ENCODE results near the genes CFAP107, PRAMEF27, HNRNPCL4 and PRAMEF5.

- PRO-cap, 2 experiments = no peak in any of the 2 experiments
Observed at GRCh38 chr1:11157415-11157755, 31.8 kb upstream of the ANGPTL7 start.

DNA sequence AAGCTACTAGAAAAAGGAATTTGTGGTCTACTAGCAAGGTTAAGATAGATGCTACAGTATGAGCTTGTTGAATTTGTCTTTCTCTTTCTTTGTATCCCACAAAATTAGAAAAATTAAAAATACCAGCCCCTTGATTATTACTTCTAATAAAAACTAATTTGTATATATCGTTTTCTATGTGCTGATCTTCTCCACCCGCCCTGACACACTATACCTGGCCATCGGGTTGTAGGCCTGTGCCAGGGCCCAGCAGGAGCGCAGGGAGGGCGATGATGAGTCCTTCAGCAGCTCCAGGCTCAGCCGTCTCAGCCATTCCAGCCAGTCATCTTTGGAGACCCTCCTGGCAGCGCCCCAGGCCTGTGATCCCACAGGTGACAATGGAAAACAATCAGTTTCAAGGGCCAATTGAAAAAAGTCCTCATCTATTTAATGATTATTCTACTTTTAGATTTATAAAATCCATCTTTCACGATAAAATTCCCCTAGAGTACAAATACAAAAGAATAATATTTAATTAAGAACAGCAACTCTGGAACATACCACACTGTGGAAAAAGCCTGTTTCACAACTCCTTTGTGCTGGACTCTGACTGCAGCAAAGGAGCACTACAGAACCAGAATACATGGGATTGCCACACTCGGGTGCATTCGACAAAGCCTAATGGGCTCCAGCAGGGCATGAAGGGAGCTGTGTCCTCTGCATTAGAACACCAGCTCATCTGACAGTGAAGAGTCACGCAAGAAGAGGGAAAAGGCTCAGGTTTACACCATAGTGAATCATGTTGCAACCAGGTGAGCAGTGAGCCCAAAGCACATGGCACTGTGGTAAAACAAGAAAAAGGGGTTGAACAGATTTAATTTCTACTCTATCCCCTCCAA is 15.4 kb downstream of the ANGPTL7 start:
- PRO-cap, 2 experiments = no peak in any of the 2 experiments

DNA sequence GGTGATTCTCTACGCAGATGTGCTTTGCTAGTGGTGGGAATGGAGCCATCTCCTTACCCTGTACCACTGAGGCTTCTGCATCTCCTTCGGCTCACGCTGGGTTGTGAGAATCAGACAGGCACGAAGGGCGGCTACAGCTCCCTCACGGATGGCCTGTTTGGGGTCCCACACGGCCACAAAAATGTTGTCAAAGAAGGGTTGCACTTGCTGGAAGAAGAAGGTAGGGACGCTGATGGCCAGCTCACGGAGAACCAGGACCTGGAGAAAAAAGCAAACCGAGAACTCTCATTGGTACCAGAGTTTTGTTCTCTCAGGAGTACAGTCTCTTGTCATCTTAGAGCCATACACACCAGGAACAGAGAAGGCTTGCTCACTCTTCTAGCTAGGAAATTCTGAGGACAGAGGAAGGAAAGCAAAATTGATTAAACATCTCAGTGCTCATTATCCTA is 6.4 kb downstream of the MTOR start:
- PRO-cap, 2 experiments = no peak in any of the 2 experiments

GRCh38 chr1:11648738-11649554 is 5.3 kb downstream of the FBXO2 start:
- PRO-cap, 2 experiments = no peak in any of the 2 experiments

GRCh38 chr1:11802955-11803384 is 2.8 kb downstream of the MTHFR start:
- PRO-cap, 2 experiments = no peak in any of the 2 experiments

DNA sequence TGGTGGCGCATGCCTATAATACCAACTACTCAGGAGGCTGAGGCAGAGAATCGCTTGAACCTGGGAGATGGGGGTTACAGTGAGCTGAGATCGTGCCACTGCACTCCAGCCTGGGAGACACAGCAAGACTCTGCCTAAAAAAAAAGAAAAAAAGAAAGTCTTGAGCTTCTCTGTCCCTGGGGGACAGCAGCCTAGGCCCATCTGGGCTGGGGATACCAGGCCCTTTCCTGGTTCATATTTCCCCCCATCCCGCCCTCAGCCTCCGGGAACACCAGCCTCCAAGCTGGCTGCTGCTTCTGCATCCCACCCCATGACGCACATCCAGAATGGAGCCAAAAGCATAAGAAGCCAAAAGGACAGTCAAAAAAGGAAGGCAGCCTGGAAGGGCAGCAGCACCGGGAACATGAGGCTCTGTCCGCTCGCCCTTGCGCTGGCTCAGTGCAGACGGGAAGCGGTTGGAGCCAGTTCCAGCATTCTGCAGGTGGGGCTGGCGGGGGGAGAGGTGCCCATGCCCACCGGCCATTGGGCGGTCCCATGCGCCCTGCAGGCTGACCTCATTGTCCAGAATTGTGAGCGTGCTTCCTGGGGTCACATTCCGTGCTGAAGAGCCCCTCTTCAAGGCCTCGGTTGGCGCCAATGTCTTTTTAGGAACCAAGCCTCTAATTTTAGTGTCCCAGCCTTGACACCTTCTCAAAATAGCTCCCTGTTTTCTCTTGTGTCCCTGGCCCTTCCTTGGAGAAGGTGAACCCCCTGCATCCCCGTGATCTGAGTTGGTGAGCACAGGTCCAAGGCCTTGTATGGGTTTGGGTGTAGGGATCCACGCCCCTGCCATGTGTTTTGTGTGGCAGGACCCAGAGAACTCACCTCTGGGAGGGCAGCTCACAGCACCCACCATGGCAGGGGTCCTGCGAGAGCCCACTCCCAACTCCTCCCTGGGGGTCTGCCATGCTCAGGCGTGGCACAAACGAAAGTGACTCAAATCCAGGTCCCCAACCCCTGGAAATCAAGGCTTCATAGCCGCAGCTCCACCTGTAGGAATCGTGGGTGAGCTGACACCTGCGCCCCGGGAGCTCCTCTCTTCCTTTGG is 28.4 kb upstream of the NPPB start:
- PRO-cap, 2 experiments = no peak in any of the 2 experiments

- PRO-cap, 2 experiments = peak in 1 of 2 experiments; most common plus-strand start chr1:11908217 (in 1)
Observed at GRCh38 chr1:11907964-11908914, 18.0 kb downstream of the KIAA2013 start.

GRCh38 chr1:12181294-12181763 is 14.5 kb downstream of the TNFRSF1B start:
- PRO-cap, 2 experiments = no peak in any of the 2 experiments

GRCh38 chr1:12237955-12238154 is 8.0 kb downstream of the VPS13D start:
- PRO-cap, 2 experiments = no peak in any of the 2 experiments

DNA sequence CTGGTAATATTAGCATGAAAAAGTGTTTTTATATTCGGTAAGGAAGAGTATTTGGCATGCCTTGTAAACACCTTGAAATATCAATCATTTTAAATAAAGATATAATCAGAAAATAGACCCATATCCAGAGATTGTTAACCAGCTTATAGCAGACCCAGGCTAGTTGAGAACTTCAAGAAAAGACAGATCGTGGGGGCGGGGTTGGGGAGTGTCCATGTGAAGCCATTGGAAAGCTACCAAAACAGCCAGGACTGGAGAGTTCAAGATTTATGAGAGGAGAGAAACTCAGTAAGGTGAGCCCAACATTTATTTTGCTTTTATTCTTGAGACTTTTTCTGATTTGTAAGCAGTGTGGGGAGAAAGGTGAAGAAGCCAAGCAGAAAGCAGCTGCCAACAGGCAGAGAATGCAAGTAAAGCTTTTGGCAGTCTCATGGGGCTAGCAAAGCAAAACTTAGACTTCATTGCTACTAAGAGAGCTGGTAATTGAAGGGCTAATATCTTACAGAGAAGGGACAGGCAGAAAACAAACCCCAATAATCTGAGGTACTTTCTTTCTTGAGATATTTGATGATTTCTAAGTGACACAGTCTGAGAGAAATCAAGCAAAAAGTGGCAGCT is 179.9 kb downstream of the VPS13D start:
- PRO-cap, 2 experiments = no peak in any of the 2 experiments

DNA sequence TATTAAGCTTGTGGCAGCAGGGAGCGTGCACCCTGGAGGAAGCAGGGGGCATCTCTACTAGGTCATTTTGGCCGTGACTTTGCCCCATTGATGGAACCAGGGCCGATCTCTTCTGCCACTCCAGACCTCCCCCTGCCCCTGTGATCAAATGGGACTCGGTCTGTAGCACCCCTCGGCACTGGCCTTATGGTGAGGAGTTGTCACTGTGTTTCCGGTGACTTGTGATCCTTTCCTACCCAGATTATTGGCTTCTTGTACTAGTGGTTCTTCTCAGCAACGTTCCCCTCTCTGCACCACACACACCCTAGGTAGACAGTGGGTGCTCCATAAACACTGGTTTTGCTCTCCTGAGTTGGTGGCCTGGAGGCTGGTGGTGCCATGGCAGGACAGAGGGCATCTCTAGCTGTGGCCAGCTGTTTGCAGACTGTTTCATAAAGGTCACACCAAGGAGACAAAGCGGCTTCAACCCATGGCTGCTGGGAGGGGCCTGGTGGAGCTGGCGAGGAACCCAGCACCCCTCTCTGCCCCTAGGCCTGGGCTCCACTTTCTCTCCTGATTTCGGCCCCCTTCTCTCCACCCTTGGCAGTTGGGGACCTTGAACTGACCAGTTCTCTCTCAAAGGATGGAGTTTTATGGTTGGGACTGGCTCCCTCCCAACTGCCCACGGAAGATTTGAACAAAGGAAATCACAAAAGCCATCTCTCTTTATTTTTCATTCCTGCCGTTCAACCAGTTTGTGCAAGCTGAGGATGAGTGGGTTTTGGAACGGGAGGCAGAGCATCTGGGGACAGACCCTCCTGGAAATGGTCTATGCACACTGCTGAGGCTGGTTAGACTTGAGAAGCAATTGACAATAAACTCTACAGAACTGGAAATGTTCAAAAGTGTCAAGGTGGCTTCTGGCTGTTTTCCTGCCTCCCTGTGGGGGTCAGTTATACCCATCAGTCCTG is 50.5 kb downstream of the DHRS3 start:
- PRO-cap, 2 experiments = no peak in any of the 2 experiments

DNA sequence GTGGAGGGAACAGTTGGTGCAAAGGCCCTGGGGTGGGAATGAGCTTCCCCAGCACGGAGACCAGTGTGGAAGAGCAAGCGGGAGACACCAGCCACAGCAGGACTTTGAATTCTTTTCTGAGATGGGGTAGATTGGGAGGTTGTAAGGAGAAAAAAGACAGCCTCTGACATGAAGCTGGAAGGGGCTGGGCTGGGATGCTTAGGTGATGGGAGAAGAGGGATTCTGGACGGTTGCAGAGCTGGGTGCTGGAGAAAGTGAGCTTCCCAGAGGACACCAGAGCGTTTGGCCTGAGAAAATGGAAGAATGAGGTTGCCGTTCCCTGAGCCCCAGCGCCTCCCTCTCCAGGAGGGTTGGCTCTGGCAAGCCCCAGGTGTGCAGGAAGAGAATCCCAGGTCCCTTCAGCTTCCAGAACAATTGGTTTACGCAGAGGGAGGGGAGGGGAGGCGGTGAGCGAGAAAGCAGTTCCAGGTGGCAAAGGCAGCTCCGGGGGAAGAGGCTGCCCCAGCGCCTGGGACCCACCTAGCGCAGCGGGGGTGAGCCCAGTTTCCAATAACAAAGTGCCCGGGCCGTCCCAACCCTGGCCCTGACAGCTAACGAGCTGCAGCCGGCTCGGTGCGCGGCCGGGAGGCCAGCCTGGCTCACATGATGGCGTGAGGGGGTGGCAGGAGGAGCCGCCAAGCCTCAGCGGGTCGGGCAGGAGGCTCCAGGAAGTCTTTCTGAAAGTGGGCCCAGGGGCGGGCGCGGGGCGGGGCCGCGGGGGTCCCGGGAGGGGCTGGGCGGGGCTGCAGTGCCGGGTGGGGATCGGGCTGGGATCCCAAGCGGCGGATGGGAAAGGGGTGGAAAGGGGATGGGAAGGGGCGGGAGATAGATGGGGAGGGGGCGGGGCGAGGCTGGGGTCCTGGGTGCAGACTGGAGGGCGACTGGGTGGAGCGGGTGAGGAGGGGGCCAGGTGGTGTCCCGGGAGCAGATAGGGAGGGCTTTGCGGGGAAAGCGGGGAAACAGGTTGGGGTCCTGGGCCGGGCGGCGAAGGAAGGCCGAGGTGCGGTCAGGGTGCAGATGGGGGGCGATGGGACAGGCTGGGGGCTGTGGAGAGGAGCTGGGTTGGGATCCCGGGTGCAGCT is 23.0 kb downstream of the DHRS3 start:
- PRO-cap, 2 experiments = no peak in any of the 2 experiments

DNA sequence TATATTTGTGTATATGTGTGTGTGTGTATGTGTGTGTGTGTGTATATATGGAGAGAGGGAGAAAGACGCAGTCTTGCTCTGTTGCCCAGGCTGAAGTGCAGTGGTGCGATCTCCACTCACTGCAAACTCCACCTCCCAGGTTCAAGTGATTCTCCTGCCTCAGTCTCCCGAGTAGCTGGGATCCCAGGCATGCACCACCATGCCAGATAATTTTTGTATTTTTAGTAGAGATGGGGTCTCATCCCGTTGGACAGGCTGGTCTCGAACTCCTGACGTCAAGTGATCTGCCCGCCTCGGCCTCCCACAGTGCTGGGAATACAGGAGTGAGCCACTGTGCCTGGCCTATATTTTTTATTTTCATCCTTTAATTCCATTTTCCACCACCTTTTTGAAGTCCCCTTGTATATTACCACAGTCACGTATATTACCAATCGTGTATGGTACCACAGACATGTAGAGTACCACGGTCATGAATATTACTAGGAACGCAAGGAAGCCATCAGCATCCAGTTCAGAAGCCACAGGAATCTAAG is 10.1 kb downstream of the DHRS3 start:
- PRO-cap, 2 experiments = no peak in any of the 2 experiments

DNA sequence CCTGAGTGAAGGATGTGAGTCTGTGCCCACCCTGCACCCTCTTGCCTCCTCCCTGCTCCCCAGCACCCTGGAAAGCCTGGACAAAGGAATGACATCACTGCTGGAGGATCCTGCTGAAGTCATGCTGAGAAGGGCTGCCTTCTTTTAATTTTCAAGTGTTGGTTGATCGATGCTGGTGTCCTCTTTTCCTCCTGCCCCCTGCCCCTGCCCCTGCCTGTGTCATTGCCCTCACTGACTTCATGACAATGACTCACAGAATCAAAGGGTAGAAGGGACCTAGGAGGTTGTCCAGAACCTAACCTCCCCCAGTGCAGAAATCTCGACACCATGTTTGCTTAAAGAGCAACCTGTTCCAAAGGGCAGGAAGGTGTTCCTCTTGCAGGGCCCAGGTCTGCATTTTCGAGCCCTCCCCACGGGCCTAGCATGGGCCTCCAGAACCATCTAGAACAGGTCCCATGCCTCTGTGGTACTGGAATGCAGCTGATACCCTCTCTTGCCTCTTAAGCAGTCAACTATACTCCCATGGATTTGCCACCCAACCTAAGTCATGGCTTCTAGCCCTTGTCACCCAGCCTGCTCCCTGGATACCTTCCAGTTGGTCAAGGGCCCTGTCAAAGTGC is 9.5 kb downstream of the DHRS3 start:
- PRO-cap, 2 experiments = no peak in any of the 2 experiments

DNA sequence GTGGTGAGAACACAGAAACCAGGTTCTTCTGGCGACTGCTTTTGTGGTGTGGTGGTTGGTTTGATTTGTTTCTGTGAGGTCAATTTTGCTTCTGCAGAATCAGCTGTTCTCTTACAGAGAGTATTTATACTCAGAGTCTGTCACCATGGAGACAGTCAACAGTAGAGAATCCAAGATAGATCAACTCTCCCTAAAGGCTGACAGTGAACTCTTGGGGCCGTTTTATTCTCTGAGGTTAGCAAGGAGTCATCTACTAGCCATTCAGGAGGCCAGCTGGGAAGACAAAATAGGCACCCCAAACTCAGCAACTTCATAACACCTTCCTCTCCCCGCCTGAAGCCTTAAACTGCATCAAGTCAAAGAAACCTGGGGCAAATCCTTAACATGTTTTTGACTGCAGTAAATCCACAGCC is at the start of gene CFAP107:
TSS of gene CFAP107 (plus strand) at position 154 of the 413 bp plus-strand sequence.
- PRO-cap, 2 experiments = no peak in any of the 2 experiments

GRCh38 chr1:13056411-13056812 is at the start of gene PRAMEF27:
Gene PRAMEF27, minus strand, starts transcription at chr1:13056575.
- PRO-cap, 2 experiments = no peak in any of the 2 experiments

GRCh38 chr1:13165434-13165952 is at the start of gene HNRNPCL4:
Gene HNRNPCL4, minus strand, starts transcription at chr1:13165631.
- PRO-cap, 2 experiments = no peak in any of the 2 experiments

- PRO-cap, 2 experiments = no peak in any of the 2 experiments
Observed at GRCh38 chr1:13254041-13254361, at the start of gene PRAMEF5. Gene PRAMEF5, plus strand, starts transcription at chr1:13254198.

DNA sequence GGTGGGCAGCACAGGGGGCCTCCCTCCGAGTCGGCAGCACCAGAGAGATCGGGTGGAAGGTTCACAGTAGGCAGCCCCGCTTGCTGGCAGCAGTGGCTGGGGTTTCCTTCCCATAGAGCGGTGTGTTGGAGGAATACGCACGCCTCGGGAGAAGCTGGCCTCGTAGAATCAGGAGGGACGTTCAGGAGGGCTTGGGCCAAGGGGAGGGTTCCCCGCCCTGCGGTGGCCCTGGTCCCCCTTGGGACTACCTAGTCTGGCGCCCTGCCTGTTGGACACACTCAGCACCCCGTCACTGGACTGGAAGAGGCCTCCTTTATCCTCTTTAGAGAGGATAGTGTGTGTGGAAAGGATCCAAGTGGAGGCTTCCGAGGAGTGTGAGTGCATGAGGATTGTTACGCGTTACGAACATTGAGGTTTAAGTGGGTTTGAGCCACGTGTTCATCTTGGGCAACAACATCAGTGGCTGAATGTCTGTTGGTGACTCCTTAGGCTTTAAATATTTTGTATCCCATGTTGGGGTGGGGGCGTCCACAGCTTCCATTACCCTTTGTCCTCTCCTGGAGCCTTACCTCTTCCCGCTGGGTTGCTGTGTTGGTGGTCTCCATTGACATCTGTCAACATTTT is 821 bp downstream of the PDPN start:
- PRO-cap, 2 experiments = no peak in any of the 2 experiments

DNA sequence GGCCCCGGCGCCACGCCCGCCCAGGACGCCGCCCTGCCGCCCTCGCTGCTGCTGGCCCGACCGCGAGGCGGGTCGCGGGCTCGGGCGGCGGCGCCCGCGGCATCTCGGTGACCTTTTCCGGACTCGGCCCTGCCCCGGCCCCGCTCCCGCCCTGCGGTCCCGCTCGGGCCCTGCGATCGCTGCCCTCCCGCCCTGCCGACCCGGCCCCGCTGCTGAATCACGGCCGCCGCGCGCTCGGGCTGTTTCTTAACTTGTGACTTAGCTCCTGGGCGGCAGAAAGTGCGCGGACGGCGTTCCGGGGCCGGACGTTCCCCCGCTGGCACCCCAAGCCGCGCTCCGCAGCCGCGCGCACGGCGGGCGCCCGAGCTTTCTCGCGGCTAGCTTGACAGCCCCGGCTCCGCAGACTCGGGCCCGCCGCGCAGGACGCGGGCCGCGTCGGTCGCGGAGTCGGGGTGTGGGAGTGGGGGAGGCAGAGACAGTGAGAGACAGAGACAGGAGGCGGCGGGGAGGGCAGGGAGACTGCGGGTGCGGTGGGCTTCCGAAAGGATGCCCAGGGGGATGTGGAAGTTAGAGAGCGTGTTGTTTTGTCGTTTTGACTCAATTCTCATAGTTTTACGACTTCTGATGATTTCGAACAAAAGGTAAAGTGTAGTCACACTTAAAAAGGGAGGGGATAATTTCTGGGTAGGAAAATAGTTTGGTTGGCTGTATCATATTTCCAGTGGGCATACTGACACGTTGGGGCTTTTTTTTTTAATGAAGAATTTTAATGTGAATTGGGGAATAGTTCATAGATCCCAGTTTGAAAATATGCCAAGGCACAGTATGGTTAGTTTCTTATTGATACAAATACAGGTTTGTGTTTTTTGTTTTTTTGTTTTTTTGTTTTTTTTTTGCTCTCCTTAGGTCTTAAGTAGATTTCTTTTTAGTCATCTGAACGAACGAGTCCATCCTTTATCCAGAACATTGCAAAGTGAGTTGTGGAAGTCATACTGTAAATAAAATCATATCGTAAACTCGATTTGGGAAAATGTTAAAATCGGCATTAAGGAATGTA is 49.9 kb downstream of the PRDM2 start:
- PRO-cap, 2 experiments = no peak in any of the 2 experiments

All from Colon Carcinoma Metastatic in the Lung (tissue), 2 donors.